AG04449 (cell line): ENCODE measurements around a stretch of chr1.

DNA sequence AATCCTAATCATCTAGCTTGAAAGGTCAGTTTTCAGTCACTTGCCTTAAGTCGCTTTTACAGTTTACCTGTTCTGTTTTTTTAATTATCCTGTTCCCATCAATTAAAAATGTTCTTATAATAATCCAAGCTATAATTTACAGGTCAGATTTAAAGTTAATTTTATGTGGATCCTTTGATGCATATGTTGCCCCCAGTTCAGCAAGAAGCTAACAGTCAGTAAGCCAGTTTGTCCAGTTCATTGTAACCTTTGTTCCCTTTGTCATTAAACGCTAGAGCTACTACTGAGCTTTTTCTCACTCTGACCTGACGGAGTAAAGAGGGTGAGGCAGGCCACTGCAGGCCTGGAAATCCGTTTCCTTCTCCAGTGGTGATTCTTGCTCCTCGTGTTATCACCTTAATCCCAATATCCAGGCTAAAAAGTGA, 10.2 kb downstream of the YBX1 start:
- RRBS: no CpG with 5 or more reads among the region's 5 CpGs

GRCh38 chr1:42705303-42705724, 23.1 kb downstream of the YBX1 start:
- RRBS: no CpG with 5 or more reads among the region's 2 CpGs

- RRBS: no CpG with 5 or more reads among the region's 4 CpGs
Measured at GRCh38 chr1:42817883-42818395, 742 bp upstream of the SVBP start.

DNA sequence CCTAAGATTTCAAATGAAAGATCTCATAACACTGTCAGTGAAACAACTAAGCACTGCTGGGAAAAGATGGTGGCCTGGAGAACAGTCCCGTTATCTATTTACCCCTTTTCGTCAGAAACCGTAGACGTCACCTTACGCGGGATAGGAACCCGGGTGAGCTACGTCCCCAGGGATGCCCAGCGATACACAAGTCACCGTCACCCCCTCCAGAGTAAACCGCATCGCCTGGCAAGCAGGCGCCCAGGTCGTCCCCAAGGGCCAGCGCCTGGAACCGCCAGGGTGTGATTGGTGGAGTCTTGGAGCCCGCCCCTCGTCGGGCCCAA, 34.7 kb downstream of the SLC2A1 start:
- RRBS: no CpG with 5 or more reads among the region's 19 CpGs

DNA sequence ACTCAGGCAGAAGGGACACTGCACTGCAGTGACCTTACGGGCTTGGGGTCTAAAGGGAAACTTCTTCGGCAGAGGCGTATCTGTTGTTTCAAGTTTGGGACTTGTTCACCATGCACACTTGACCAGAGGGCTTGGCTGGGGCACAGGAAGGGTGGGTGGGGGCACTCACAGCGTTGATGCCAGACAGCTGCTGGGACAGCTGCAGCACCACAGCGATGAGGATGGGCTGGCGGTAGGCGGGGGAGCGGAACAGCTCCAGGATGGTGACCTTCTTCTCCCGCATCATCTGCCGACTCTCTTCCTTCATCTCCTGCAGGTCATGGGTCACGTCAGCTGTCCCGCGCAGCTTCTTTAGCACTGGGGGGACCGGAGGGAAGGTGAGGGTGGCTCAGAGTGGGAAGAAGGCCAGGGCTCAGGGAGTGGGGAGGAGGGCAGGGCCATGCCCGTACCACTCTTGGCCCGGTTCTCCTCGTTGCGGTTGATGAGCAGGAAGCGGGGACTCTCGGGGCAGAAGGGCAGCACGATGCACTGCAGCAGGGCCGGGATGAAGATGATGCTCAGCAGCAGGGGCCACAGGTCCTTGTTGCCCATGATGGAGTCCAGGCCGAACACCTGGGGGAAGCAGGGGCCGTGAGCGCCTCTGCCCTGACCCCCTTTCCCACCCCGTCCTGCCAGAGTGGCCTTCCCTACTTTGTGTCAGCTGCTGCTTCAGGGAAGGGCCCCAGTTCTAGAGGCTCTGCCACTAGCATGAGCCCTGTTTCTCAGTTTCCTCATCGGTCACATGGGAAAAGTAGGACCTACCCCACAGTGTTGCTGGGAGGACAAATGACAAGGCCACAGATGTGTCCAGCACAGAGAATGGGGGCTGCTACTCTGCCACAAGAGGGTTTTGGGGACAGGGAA, 29.0 kb downstream of the SLC2A1 start:
- RRBS: 91% methylated on average over 8 of the region's 27 CpGs

DNA sequence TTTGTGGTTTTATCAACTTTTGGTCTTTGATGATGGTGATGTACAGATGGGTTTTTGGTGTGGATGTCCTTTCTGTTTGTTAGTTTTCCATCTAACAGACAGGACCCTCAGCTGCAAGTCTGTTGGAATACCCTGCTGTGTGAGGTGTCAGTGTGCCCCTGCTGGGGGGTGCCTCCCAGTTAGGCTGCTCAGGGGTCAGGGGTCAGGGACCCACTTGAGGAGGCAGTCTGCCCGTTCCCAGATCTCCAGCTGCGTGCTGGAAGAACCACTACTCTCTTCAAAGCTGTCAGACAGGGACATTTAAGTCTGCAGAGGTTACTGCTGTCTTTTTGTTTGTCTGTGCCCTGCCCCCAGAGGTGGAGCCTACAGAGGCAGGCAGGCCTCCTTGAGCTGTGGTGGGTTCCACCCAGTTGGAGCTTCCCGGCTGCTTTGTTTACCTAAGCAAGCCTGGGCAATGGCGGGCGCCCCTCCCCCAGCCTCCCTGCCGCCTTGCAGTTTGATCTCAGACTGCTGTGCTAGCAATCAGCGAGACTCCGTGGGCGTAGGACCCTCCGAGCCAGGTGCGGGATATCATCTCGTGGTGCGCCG, 28.0 kb upstream of the CFAP144 start:
- RRBS: no CpG with 5 or more reads among the region's 14 CpGs

- RRBS: no CpG with 5 or more reads among the region's 8 CpGs
Measured at GRCh38 chr1:43303116-43303783, 2.5 kb downstream of the TIE1 start.

DNA sequence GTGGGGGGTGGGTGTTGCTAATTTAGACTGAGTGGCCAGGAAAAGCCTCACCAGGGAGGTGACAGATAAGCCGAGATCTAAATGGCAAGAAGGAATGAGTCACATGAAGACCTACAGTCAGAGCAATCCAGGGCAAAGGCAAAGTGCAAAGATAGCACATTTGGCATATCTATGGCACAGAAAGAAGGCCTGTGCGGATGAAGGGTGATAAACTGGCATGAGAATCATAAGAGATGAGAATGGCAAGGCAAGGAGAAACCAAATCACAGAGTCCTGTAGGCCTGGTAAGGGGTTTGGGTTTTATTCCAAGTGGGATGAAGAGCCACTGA, 7.6 kb downstream of the MPL start:
- RRBS: no CpG with 5 or more reads among the region's 2 CpGs

DNA sequence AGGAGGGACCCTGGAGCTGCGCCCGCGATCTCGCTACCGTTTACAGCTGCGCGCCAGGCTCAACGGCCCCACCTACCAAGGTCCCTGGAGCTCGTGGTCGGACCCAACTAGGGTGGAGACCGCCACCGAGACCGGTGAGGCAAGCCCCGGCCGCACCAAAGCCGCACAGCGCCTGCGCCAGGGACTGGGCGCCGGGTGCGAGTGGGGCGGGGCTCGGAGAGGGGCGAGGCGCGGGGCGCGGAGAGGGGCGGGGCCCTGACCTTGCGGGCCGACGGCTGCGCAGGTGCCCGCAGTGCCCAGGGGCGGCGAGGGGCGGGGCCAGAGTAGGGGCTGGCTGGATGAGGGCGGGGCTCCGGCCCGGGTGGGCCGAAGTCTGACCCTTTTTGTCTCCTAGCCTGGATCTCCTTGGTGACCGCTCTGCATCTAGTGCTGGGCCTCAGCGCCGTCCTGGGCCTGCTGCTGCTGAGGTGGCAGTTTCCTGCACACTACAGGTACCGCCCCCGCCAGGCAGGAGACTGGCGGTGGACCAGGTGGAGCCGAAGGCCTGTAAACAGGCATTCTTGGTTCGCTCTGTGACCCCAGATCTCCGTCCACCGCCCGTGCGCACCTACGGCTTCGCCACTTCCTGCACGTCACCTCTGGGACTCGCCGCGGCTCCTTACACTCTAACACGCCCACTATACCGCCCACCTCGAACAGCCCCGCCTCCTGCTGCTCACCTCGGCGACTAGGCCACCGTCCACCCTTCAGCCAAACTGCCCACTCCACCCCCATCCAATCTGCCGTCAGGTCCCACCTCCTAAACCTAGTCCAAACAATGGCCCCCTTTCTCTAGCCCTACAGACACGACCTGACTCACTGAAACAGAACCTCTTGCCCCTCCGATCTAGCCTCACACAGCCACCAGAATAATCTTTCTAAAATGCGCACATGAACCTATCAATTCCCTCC, 9.6 kb upstream of the CDC20 start:
- RRBS: 4% methylated on average over 7 of the region's 70 CpGs

GRCh38 chr1:43366730-43367263, 1.0 kb downstream of the ELOVL1 start:
- RRBS: no CpG with 5 or more reads among the region's 19 CpGs

DNA sequence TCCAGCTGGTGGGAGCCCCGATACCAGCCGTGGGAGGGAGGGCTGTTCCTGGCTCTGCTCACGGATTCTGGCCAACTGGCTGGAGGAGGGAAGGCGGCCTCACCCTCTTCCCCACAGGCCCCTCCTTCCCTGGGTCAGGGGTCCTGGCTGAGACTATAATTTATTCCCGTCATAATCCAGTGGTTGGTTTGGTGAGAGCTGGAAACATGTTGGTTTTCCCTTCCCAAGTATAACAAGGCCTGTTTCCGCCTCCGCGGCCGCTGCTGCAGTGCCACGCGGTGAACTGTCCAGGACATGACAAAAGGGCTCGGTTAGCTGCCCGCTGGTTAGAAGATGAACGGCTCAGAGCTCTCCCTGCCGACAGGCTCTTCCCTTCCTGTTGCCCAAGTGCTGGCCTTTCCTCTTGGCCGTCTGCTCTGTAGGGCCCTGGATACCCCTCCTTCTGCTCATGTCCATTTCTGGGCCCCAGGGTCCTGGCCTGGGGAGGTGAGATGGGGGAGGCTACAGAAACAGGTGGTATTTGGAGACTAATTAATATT, 10.1 kb downstream of the PTPRF start:
- RRBS: no CpG with 5 or more reads among the region's 16 CpGs

GRCh38 chr1:43552386-43552585, 21.6 kb downstream of the PTPRF start:
- RRBS: no CpG with 5 or more reads among the region's 2 CpGs

DNA sequence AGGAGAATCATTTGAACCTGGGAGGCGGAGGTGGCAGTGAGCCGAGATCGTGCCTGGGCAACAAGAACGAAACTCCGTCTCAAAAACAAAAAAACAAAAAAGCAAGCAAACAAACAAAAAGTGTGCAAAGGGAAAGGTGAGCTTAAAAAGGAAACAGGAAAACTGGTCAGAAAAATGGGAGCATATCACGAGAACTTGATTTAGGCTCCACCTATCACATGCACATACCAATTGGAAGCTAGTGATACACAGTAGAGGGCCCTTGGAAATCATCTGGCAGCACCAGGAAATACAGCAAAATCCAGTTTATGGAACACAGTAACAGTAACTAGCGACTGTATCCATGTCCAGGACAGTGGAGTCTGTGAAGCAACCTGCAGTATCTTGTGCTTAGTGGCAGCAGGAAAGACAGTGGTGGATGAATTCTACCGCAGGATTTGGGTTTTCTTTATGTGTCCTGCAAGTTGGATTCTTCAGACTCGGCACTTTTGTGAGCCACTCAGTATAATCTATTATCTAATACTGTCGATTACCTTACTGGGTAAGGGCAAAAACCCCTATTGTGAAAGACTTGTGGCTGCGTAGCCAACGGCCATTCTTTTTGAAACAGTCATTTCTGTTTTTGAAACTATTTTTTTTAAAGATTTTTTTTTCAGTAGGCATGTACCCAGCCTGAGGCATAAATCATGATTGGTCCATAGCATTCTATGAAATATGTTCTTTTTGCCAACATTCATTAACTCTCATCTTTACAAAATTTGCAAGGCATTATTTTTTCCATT, 1.7 kb upstream of the KDM4A start:
- RRBS: no CpG with 5 or more reads among the region's 12 CpGs

GRCh38 chr1:43705817-43707109, 1.1 kb upstream of the ST3GAL3 start:
- RRBS: 7% methylated on average over 4 of the region's 26 CpGs

GRCh38 chr1:43936961-43937613, 3.5 kb downstream of the ARTN start:
- RRBS: no CpG with 5 or more reads among the region's 9 CpGs

GRCh38 chr1:44255269-44256254, 42.3 kb downstream of the DMAP1 start:
- RRBS: no CpG with 5 or more reads among the region's 8 CpGs

DNA sequence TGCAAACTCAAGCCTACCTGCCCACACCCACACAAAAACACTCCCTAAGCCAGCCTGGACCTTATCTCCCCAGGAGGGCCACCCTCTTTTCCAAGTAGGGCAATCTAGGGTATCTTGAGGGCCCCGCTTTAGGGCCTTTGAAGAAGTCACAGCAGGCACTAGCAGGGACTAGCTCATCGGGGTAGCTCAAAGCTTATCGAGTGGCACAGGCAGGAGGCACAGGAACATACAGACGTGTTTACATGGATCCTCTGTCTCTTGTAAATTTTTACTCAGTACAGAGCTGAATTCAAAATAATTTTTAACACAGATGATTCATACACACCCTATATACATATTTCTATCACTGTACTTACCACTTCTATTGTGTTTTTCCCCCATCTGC, 54.5 kb downstream of the DMAP1 start:
- RRBS: no CpG with 5 or more reads among the region's 4 CpGs

DNA sequence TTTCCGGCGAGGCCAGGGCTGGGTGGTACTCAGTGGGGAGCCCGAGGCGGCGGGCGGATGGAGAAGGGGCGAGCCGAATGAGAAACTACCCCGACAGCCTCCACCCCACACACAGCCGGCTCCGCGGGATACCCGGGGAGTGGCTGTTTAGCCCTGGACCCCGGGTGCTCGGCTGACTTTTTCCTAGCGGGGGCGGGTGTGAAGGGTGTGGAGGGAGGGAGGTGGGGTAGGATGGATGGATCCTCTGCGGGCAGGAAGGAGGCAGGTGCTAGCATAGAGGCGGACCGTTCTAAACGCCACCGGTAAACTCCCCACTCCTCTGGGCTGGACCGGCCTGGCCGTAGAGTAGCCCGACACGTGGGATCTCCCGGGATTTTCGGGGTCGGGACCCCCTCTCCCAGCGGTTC, 968 bp downstream of the RNF220 start:
- RRBS: 4% methylated on average over 4 of the region's 30 CpGs

DNA sequence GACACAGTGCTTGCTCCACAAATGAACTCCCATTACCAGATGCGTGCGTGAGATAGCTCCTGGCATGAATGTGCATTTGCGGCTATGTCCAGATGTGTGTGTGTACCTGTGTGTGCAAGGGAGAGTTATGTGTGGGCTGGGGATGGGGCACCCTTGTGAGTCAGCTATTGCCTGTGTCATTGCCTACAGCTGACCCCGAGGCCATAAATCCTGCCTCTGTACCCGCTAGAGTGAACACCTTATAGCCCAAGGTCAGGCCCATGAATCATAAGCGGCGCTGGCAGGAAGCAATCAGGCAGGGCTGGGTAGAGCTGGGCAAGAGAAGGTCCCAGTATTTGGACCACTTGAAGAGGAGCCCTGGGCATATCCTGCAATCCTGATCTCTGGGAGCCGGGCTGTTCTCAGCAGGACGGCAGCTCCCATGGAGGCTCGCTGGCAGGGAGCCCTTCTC, 86.4 kb downstream of the TMEM53 start:
- RRBS: no CpG with 5 or more reads among the region's 10 CpGs

DNA sequence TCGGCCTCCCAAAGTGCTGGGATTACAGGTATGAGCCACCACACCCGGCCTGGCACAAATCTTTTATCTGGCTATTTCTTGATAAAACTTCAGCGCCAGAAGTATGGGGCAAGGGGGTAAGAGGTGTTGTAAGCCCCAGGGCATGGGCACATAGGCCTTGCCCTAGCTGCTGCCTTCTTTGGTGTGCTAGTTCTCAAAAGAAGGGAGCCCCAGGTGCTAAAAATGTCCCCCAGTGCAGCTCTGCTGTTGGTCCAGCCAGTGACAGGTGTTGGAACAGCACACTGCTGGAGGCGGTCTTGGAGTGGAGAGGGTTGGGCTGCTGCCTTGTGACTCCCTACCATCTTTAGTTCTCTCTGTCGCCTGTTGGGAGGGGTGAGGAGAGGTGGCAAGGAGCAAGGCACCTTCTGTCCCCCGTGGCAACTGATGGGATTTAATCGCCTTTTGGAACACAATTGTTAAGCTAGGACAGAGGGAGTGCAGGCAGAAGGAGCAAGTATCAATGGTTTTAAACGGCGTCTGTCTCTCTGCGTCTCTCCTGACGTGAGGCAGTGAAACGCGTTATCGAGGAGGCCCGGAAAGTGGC, 34.1 kb downstream of the TMEM53 start:
- RRBS: no CpG with 5 or more reads among the region's 15 CpGs